ENCODE measurements around the genes SYCP1 and ATP1A1.

GRCh38 chr1:114854641-114855007 is at the start of gene SYCP1:
TSS of gene SYCP1 (plus strand) at chr1:114854863.
- RRBS, 2 experiments: 51 to 66% methylated on average over 7 of the region's 21 CpGs

- RRBS, 2 experiments: no CpG with 5 or more reads among the region's 6 CpGs
Measured at GRCh38 chr1:115057558-115057956, 27.9 kb downstream of the TSHB start.

- RRBS, 2 experiments: no CpG with 5 or more reads among the region's 9 CpGs
Measured at GRCh38 chr1:115087987-115088870, 1.1 kb downstream of the TSPAN2 start.

GRCh38 chr1:115134215-115134653 is 44.9 kb upstream of the TSPAN2 start:
- RRBS, 2 experiments: no CpG with 5 or more reads among the region's 6 CpGs

DNA sequence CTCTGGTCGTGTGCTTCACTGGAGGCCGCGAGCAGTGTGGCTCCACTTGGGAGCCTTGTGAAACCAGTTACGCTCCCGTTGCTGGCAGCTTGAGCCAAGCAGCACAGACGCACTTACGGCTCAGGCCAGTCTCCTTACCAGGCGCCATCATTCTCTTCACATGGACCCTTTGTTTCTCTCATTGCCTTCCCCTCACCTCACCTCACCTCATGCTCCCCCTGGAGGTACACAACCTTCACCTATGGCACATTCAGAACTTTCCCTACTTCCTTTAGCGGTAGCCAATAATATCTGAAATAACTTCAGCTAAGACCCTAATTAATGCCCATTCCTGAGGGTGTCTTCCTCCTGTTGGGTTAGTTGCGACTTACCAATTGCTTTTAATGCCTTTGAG is 49.8 kb upstream of the TSPAN2 start:
- RRBS, 2 experiments: no CpG with 5 or more reads among the region's 10 CpGs

DNA sequence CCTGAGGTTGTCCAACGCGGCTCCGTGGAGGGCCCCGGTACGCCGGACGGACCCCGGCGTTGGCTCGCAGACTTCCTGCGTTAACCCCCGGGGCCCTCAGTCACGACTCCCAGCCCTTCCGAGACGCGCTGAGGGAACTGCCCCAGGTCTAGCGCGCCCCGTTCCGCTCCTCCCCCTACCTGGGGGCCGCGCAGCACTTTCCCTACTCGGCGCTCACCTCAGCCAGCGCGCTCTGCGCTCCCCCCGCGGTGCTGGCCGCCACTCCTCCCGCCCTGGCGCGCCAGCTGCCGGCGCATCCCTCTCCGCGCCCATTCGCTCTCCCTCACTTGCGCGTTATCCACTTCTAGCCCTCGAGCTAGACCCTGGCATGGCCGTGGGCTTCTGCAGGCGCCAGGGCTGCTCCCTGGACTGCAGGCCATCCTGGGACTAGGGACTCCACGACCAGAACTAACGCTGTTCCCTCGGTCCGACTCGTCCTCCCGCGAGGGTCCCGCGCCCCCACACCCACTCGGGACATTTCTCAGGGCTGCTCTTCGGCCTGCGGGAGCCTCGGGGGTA is 438 bp downstream of the NGF start:
- RRBS, 2 experiments: no CpG with 5 or more reads among the region's 56 CpGs

GRCh38 chr1:115340950-115341465 is 3.0 kb upstream of the NGF start:
- RRBS, 2 experiments: no CpG with 5 or more reads among the region's 4 CpGs

GRCh38 chr1:115945661-115945897 is 30.7 kb upstream of the SLC22A15 start:
- RRBS, 2 experiments: no CpG with 5 or more reads among the region's 2 CpGs

- RRBS, 2 experiments: no CpG with 5 or more reads among the region's 5 CpGs
Measured at GRCh38 chr1:116023312-116024280, 47.3 kb downstream of the SLC22A15 start.

DNA sequence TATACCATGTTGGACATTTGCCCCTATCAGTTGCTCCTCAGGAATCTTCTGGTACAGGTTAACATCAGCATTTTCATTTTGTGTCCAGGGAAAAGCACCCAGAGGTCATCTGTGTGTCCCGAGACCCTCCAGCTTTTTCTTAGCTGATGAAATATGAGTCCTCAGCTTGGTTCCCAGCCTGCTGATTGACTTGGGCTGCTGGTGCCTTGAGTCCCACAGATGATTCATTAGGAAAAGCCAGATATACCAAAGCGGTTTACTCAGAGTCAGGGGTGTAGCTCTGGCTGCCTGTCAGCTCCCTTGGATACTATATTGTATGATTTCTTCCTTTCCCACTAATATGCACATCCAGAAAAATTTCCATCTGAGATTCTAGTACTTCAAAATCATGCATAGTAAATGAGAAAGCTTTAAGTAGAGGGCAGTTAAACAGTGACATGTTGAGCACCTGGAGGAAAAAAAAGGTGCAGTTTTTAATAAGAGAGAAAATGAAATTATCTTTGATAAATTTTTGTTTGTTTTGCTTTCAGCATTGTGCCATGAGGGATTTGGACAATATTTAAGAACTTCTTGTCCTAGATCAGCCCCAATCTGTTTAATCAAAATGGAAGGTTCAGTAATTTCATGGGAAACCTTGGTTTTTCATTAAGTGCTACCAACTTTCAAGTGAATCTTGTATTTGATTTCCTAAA is 43.5 kb upstream of the MAB21L3 start:
- RRBS, 2 experiments: no CpG with 5 or more reads among the region's 2 CpGs

DNA sequence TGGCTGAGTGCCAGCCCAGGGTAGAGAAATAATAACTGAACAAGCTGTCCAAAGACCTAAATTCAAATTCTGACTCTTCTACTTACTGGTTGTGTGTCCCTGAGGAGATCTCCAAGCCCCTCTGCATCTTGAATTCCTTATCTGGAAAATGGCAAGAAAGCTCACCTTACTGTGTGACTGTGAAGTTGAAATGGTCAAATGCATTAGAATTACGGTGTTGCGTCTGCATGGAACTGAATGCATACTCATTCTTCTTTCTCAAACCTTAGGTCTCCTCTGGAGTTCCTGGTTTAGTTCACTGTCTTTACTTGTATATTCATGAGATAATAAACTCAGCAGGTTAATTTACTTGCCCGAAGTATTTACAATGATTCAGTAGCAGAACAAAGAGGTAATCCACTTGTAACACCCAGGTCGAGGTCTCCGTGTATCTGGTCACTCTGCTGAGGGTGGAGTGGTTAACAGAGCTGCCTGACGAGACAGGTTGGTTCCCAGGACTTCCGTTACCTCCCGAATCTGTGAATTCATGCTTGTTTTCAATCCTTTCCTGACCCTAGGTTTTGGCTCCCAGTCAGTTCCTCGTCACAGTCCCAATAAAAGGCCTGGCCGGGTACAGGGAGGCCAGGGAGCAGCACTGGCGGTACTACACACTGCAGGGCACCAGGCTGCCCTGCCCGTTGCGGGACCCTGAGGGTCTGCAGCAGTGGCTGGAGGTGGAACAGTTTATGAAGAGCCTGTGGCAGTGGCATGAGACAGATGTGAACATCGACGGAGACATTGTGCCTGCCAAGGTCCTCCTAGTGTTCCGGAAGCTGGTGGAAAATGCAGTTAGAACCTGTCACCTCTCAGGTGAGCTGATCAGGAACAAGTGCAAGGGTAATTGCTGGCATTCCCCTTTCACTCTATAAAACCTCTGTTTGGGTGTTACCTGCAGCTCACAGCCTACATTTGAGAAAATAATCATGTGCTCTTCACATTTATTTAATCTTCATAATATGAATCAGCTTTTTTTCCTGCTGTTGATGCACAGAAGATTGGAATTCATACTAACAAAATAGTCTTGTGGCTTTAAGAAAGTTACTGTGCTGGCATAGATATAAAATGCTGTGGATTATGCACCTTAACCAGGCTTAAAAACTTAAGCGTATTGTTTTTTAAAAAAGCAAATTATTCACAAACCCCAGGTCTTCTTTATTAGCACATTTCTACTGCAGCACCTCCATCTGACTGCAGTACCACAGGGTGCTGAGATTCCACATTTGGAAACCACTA is 12.7 kb downstream of the MAB21L3 start:
- RRBS, 2 experiments: no CpG with 5 or more reads among the region's 17 CpGs

- RRBS, 2 experiments: no CpG with 5 or more reads among the region's 3 CpGs
Measured at GRCh38 chr1:116145921-116146234, 34.7 kb downstream of the MAB21L3 start.

GRCh38 chr1:116147682-116148003 is 36.4 kb downstream of the MAB21L3 start:
- RRBS, 2 experiments: no CpG with 5 or more reads among the region's 1 CpG

GRCh38 chr1:116346017-116346314 is 27.1 kb upstream of the ATP1A1 start:
- RRBS, 2 experiments: no CpG with 5 or more reads among the region's 1 CpG

DNA sequence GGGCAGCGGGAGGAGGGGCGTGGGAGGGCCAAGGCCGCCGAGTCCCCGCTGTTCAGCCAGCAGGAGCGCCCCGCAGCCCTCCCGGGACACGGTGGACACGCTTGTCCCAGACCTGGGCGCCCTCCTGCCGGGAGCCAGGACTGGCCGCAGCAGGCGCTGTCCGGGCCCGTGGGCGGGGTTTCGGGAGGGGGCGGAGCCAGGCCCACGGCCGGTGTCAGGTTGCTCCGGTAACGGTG is 188 bp upstream of the ATP1A1 start:
- RRBS, 2 experiments: 1 to 2% methylated on average over 12 of the region's 23 CpGs

DNA sequence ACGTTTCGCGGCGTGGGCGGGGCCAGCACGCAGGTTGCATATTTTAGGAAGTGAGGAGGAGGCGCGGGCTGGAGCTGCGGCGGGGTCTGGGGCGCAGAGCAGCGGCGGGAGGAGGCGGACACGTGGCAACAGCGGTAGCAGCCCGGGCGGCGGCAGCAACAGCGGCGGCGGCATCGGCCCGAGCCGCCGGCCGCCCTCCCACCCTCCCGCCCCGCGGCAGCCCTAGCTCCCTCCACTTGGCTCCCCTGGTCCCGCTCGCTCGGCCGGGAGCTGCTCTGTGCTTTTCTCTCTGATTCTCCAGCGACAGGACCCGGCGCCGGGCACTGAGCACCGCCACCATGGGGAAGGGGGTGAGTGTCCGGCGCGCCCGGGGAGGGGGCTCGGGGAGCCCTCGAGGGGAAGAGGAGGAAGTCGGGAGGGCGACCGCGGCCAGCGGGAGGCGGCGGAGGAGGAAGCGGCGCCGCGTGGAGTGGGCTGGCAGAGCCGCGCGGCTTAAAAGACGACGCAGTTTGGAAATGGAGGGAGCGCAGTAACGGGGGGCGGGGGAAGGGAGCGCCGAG is at the start of gene ATP1A1:
Gene ATP1A1, plus strand, starts transcription at position 71 of the 560 bp plus-strand sequence.
- RRBS, 2 experiments: 2 to 3% methylated on average over 16 to 18 of the region's 66 CpGs

DNA sequence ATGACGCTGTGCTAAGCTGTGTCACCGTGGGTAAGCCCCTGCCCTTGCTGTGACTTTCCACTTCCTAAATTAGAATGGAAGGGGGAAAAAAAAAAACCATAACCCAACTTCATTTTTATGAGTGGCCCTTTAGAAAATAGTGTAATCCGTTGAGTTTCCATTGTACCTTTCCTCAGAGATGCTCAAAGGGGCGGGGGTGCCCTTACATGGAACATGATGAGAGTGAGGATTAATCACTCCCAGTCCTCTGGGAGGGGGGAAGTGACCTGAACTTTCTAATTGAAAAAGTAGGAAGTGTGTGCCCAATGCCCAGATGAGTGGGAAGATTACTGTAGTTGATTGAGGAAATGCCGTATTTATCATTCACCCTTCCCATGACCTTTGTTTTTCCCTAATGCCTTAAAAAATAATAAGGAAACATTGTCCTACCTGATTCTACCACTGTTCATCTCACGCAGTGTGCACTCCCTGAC is 7.8 kb downstream of the ATP1A1 start:
- RRBS, 2 experiments: no CpG with 5 or more reads among the region's 6 CpGs

- RRBS, 2 experiments: no CpG with 5 or more reads among the region's 5 CpGs
Measured at GRCh38 chr1:116384543-116384904, 11.5 kb downstream of the ATP1A1 start.

- RRBS, 2 experiments: no CpG with 5 or more reads among the region's 12 CpGs
Measured at GRCh38 chr1:116394961-116395477, 22.0 kb downstream of the ATP1A1 start.